ENCODE data around the genes CREB3L1, CHRM4 and CKAP5.

DNA sequence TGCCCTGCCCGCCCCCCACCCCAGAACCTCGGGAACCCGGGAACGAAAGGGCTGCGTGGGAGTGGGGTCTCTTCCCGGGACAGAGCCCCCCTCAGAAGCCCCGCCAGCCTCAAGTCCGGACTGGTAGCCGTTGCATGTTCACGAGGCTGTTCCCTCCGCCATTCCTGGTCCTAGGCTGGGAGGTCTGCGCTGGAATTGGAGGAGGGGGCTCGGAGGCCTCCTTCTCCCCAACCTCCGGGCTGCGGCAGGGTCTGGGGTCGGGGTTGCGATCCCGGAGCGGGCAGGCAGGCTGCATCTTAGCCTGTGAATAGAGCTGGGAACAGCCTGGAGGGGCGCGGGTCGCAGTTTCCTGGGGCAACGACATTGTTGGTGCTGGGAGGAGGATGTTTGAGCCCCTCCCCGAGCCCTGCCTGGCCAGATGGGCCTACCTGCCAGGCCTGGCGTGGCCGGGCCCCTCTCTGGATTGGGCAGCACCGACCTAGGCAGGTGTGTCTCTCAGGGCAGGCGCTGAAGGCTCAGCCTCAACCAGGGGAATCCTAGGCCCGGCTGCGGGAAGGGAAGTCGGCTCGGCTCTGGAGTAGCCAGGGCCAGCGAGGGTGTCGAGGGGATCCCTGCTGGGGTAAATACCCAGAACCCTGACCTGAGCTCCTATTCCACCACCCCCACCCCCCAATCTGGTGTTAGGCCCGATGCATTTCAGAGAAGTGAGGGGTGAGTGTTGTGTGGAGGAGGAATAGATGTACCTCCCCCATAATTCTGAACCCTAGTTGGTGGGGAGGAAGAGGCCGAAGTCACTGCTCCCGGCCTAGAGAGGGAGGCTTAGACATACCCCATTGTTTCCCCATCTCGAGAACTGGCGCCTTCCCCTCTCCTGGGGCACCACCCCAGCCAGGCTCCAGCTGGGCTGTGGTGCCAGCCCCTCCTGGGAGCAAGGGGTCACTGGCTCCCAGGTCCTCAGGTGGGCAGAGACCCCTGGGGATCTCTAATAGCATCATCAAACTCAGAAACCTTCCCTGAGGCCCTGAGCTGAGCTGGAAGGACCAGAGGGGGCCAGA is 856 bp downstream of the MAPK8IP1 start:
- RRBS = 6% methylated on average over 18 of the region's 39 CpGs

DNA sequence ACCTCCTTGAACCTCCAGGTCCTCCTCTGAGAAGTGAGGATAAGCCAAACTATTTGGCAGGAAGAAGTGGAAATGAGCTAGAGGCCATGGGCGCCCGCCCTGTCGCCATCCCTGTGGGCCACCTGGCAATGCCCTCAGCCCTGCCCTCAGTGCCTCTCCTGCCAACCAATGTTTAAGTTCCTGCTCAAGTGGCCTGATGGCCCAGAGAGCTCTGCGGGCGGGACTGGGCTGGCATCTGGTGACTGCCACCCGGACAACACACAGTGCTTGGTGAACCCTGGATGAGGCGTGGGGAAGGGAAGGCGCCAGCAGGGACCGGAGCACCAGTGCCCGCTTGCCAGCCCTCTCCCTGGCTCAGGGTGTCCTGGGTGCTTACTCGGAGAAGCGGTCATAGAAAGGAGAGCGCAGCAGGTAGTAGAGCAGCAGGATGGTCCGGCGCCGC is 4.2 kb downstream of the PEX16 start:
- RRBS = 92% methylated on average over 5 of the region's 16 CpGs

DNA sequence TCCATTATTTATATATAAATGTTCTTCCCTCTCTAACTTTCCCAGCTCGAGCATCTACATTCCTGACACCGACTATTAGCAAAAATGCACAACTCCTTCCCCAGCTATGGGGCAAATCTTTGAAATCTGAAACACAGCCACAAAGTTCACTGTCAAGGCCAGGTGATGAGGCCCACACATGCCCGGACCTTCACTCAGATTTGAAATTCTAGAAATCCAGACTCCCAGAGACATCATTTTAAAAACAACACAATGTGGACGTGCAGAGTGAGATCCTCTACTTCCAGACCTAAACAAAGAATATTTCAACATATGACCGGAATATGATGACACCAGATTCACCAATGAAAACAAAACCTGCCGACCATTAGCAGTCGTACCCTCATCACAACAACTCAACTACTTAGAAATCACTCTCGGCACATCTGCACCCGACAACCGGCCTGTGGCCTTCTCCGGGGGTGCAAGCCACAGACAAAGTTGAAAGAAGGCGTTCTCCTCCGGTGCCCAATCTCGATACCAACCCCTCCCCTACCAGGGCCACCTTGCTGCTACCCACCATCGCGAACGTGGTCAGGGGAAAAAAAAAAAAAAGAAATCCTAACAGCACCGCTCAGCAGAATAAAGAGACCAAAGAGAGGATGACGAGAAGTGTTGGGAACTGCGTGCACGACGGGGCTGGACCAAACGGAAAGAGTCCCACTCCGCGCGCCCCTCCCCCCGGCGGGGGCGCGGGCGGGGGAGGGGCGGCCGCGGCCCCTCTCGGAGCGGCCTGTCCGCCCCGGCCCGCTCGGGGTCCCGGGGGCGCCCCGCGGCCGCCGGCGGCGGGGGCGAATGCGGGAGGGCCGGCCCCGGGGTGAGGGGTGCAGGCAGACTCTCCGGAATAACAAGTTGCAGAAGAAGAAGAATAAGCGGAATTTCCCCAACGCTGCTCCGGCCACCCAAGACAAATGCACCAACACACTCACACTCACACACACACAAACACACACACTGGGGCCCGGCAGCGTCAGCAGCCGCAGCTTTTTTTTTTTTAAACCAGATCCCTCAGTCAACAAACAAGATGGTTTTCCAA is 1.8 kb downstream of the PHF21A start:
- RRBS = 3% methylated on average over 20 of the region's 59 CpGs

DNA sequence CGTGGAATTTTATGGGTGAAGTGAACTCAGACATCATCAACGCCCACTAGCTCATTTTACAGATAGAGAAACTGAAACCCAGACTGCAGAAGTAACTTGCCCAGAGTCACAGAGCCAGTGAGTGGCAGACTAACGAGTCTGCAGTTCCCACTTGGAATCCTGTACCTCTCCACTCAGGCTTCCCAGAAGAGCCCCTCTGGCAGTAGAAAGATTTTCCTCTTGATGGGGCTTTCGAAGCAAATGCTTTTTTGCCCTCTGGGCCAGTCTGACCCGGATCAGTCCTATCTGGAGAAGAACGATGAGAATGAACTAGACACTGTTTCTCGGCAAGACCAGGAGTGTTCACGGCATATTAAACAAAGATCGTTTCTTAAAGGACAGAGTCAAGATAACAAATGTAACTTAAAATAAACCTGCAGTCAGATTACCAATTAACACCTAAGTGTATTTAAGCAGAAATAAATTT is 61.3 kb upstream of the CREB3L1 start:
- RRBS = no CpG with 5 or more reads among the region's 9 CpGs

GRCh38 chr11:46238088-46238926 is 39.2 kb upstream of the CREB3L1 start:
- RRBS = 2% methylated on average over 32 of the region's 67 CpGs

DNA sequence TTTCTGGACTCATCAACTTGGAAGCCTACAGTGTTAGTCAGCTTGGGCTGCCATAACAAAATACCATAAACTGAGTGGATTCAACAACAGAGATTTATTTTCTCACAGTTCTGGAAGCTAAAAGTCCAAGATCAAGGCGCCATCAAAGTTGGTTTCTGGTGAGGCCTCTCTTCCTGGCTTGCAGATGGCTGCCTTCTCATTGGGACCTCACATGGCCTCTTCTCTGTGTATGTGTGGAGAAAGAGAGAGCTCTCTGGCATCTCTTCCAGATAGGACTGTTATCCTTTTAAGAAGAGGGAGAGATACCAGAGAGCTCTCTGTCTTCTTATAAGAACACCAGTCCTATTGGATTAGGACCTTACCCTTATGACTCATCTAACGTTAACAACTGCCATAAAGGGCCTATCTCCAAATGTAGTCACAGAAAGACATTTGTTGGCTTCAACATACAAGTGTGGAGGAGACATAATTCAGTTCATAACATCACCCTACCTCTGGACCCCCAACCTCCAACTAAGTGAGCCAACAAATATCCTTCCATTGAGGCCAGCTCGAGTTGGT is 27.1 kb upstream of the CREB3L1 start:
- RRBS = no CpG with 5 or more reads among the region's 3 CpGs

- RRBS = no CpG with 5 or more reads among the region's 3 CpGs
These were observed 9.7 kb upstream of the CREB3L1 start for GRCh38 chr11:46267760-46268070.

GRCh38 chr11:46277406-46277801 is at the start of gene CREB3L1:
Gene CREB3L1, plus strand, starts transcription at chr11:46277662.
- RRBS = 5% methylated on average over 8 of the region's 15 CpGs

- RRBS = no CpG with 5 or more reads among the region's 10 CpGs
These were observed 3.9 kb downstream of the CREB3L1 start for GRCh38 chr11:46281188-46282011.

GRCh38 chr11:46291785-46292176 is 14.3 kb downstream of the CREB3L1 start:
- RRBS = no CpG with 5 or more reads among the region's 5 CpGs

DNA sequence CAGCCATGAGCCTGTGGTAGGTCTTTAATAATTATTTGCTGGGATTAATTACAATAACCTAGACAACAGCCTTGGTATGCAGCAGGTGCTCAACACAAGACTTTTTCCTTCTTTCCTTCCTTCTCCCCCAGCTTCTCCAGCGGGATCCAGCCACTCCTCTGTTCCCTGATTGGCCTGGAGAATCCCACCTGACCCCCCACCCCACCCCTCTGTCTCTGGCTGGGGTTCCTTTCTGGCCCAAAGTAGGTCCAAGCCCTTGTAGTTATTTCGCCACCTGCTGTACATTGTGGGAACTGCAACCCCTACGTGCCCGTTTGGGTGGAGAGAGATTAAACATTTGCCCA is 32.3 kb upstream of the DGKZ start:
- RRBS = no CpG with 5 or more reads among the region's 4 CpGs

- RRBS = no CpG with 5 or more reads among the region's 10 CpGs
These were observed 1.5 kb downstream of the MDK start for GRCh38 chr11:46382877-46383480.

GRCh38 chr11:46391453-46392263 is at the start of gene CHRM4:
Gene CHRM4, minus strand, starts transcription at chr11:46391776.
- RRBS = 3% methylated on average over 71 of the region's 112 CpGs

DNA sequence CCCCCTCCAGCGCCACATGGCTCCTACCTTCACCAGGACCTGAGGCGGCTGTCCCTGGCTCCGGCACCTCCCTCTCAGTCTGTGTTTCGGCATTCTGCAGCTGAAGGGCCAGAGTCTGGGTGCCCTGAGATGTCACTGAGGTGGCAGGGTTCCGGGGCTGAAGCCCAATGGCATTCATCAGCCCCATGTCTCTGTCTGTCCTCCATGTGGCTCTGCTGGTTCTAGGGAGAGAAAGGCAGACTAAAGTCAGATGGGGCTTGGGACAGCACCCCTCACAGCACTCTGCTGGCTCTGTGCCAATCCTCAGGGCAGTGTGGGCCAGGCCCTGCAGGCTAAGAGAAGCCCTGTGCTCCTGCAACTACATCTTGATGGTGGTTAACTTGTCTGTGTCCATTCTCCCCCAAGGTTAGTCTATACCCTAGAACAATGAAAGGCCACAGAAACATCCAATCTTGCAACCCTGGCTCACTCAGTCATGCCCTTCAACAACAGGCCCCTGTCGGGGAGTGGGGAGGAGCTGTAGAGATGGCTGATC is 17.0 kb upstream of the CHRM4 start:
- RRBS = 99% methylated on average over 3 of the region's 6 CpGs

GRCh38 chr11:46639227-46639981 is 22.1 kb downstream of the ATG13 start:
- RRBS = no CpG with 5 or more reads among the region's 7 CpGs

- RRBS = 0% methylated on average over 3 of the region's 96 CpGs
These were observed at the start of gene CKAP5 for GRCh38 chr11:46845489-46846553. Gene CKAP5, minus strand, starts transcription at chr11:46846280.

GRCh38 chr11:47177022-47177919 is 592 bp upstream of the ARFGAP2 start:
- RRBS = 2% methylated on average over 9 of the region's 54 CpGs

DNA sequence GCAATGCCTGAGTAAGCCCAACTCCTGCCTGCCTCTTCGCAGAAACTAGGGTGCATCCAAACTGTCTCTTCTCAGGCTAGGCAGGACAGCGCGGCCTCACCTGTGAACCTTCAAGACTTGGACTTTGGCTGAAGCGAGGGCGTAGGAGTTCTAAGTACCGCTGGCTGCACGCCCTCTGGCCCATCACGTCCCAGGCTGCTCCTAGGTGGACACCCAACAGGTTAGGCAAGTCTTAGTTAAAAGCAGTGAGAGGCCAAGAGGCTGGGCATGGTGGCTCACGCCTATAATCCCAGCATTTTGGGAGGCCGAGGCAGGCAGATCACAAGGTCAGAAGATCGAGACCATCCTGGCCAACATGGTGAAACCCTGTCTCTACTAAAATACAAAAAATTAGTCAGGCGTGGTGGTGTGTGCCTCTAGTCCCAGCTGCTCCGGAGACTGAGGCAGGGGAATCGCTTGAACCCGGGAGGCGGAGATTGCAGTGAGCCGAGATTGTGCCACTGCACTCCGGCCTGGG is 1.7 kb upstream of the DDB2 start:
- RRBS = no CpG with 5 or more reads among the region's 18 CpGs

GRCh38 chr11:47258946-47260030 is 1.5 kb downstream of the NR1H3 start:
- RRBS = no CpG with 5 or more reads among the region's 10 CpGs

DNA sequence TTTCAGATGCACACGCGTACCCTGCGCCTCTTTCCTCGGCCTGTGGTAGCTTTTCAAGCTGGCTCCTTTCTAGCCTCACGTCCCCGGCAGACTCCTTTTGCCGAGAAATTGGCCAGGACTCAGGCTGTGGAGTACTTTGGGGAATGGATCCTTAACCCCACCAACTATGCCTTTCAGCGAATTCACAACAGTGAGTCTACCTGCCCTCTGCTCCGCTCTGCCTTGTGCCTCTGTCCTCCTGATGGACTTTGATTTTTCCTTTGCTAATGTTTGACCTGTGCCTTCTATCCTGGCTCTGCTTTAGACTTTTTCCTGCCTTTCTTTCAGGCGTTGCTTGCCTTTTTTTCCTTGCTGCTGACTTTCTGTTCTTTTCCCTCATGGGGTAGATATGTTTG is 24.6 kb downstream of the NR1H3 start:
- RRBS = no CpG with 5 or more reads among the region's 10 CpGs